GM23338 (cell line): ENCODE results near the genes INSYN2B and SMIM23.

DNA sequence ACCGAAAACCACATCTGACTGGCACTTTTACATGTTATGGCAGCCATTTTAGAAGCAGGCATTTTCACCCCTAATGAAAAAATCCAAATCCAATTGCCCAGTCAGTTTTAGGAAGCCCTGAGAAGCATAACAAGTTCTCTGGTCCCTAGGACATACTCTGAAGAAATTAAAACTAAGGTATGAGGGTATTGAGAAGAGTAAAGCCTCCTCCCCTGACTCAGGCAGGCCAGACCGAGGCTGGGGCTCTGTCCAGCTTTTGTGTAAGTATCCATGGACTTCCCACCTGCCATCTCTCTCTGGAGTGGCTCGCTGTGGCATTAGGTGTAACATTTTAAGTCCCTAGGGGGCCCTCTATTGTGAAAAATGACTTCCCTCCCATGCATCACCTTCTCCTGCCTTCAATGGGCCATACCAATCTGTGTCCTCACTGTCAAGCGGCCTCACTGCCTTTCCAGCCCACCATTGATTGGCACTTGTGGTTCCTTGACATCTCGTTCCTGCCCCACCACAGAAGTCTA, 205.6 kb downstream of the SLIT3 start:
- PRO-cap, result no peak
- RAMPAGE, long total RNA, result no peak

DNA sequence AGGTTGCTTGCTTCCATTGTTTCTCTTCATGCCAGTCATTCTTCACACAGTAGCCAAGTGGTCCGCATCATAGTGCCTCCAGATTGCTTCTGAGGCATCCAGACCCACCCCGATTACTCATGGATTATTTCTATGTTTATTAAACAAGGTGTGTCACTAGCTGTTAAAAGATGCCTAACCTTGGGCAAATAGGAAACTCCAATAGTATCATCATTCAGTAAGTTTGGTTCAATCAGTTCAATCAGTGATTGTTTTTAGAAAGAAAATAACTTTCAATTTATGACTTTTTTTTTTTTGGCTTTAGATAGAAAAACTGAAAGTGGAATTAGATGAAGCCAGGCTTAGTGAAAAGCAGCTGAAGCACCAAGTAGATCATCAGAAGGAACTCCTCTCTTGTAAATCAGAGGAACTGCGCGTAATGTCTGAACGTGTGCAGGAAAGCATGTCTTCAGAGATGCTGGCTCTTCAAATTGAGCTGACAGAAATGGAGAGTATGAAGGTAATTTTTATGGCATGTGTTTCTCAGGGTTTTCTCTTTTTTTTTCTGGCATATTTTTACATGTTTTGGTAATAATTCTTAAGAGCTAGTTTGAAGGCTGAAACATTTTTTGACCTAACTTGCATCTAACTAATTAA, 9.6 kb downstream of the SPDL1 start:
- PRO-cap, result no peak
- RAMPAGE, long total RNA, result no peak

- PRO-cap, result no peak
- RAMPAGE, long total RNA, result no peak
These were observed 15.5 kb downstream of the INSYN2B start for GRCh38 chr5:169964841-169965218.

DNA sequence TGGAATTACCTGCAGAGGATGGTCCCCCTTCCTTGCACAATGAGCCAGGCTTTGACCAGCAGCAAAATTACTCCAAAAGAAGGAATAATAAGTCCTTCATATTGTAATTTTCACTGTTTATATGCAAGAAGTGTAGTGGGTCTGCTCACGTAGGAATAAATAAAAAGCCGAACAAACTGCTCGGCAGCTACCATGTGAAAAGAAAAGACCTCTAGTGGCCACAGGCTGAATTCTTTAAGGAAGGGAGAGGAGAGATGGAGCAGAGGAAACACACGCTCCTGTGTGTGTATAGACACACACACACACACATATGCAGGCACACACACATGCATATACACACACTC, at the start of gene INSYN2B:
Gene INSYN2B (minus strand): TSS at position 209 of the 344 bp plus-strand sequence.
- PRO-cap, result no peak
- RAMPAGE, long total RNA, result no peak

DNA sequence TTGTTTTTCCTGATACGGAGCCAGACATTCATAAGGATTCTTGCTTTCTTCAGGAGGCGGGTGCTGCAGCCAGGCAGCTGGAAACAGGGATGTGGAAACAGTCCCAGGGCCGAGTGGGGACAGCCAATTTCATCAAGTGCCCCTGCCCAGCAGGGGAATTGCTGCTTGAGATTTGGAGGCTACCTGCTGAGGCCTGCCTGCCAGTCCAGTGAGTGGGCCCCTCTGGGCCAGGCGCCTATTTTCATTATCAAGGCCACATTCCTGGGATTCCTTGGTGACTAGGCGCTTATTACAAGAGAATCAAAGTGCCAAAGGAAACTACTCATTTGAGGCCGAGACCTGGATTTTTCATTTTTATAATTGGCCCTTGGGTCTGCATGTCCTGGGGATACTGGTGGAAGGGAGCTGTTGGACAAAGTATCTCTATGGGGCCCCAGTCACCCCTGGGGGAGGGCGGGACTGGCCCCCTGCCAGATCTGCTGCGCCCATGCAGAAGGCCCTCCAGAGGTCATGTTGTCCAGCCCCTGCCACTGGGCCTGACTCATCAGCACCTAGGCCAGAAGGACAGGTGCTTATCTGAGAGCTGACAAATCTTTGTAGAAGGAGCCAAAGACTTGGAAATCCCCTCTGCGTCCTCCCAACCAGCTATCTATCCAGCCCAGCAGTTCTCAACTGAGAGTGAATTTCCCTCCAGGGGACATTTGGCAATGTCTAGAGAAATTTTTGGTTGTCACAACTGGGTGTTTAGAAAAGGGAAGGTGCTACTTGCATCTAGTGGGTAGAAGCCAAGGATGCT, 45.5 kb downstream of the FOXI1 start:
- PRO-cap, result bidirectional peak, plus-strand start at position 274 of the sequence, minus-strand start at position 214 of the sequence
- RAMPAGE, long total RNA, result no peak

DNA sequence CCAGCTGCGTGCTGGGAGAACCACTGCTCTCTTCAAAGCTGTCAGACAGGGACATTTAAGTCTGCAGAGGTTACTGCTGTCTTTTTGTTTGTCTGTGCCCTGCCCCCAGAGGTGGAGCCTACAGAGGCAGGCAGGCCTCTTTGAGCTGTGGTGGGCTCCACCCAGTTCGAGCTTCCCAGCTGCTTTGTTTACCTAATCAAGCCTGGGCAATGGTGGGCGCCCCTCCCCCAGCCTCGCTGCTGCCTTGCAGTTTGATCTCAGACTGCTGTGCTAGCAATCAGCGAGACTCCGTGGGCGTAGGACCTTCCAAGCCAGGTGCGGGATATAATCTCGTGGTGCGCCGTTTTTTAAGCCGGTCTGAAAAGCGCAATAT, 12.3 kb downstream of the C5orf58 start:
- PRO-cap, result bidirectional peak, plus-strand start at position 195 of the sequence, minus-strand start at position 57 of the sequence
- RAMPAGE, long total RNA, result no peak

- PRO-cap, result no peak
- RAMPAGE, long total RNA, result no peak
These were observed 5.4 kb upstream of the LCP2 start for GRCh38 chr5:170302713-170303604.

DNA sequence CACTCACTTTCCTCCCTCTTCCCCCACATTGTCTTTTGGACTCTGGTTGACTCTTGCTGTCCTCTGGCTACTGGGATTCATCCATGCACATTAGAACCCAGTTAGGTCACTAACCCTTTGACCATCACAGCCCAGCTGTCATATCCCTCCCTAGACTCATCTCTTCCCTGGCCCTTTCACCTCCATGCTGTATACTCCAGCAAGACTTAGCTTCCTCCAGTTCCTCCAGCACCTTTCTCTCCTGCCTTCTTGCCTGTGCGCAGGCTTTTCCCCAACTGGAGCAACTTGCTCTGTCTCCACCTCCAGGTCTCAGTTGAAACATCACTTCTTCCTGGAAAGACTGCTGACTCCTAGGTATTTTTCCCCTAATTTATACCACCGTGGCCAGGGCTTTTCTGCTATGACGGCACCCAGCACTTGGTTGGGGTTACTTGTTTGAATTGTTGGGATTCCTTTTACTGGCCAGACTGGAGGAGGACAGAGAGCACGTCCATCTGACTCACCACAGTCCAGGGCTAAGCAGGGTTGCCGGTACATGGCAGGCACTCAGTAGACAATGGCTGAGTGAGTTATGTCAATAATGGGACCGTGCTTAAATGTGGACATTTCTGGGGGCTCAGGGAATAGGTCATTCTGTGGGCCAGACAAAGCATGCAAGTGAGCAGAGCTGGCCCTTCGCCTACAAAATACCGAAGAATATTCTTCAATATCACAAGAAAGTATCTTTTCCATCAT, 67.5 kb downstream of the KCNIP1 start:
- PRO-cap, result no peak
- RAMPAGE, long total RNA, result no peak

- PRO-cap, result no peak
- RAMPAGE, long total RNA, result no peak
These were observed 1.1 kb upstream of the GABRP start for GRCh38 chr5:170782243-170783019.

DNA sequence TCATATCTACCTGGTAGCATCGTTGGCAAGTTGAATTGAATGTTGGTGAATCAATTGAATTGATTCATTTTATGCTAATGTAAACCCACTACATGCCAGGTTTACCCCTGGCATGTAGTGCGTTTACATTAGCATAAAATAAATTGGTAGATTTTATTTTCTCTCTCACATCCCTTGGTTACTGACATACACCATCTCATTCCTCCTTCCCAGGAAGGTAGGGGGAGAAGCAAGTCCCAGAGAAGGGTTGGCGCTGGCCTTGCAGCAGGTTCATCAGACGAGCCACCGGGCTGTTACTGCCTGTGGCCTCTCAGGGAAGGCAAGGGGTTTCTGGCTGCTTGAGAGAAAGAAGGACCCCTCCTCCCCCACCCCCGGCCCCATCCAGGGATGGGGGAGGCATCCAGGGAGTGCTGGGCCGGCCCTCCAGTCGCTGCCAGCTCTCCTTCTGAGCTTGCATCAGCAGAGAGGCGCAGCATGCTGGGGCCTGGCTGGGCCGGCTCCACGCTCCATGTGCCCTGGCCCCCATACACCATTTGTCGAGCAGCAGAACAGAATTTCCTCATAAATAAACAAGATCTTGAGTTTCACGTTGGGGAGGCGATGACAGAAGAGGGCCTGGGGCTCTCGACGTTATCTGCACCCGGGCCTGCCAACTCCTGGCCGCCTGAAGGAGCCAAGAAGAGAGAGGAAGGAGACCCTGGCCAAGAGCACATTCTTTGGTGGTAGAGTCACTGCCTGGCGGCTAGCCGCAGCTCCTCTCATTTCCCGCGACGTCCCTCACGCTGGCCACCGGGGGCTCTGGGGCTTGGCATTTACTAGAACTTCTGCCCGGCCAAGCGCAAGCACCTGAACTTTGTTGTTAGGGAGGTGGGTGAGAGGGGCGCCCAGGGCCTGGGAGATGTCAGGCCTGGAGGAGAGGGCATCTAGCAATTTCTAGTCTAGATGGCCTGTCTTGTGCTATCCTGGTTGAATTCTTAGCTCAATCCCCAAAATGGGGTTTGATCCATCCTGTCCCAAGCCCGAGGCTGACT, 176.9 kb downstream of the FGF18 start:
- PRO-cap, result unidirectional peak, plus-strand start at position 276 of the sequence; unidirectional peak, plus-strand start at position 462 of the sequence; unidirectional peak, minus-strand start at position 666 of the sequence
- RAMPAGE, long total RNA, result no peak

DNA sequence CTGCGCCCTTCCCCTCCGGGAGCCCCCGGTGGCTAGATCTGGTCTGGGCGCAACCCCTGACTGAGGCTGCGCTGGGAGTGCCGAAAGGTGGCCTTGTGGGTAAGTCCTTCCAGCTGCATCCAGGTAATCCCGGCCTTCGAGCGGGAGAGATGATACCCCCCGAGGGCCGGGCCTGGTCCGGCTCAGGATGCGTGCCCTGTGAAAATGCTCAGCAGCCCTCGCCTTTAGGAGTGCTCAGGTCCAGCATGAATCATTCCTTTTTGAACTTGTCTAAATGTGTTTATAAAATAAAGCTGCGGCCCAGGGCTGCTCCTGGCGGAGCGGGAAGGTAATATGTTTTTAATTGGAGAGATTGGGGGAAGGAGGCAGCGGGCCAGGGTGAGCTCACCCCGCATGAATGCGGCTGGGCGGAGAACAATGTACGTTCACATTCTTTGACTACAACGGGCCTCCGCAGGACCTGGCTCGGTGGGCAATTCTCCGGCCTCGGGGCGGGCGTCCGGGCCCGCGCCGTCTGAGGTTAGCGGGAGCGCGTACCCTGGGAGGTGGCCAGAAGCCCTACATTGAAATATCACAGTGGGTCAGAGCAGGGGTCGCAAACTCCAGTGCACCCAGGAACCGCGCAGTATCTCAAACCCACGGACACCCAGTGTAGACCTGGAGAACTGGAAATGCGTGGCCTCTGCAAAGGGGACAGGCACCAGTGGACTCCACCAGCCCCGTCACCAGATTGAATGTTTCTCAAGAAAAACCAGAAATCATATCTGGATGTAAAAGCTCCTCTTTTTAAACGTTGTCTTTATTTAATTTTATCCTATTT, 117.8 kb upstream of the SMIM23 start:
- PRO-cap, result bidirectional peak, plus-strand start at position 126 of the sequence, minus-strand start at position 68 of the sequence; bidirectional peak, plus-strand start at position 475 of the sequence, minus-strand start at position 335 of the sequence
- RAMPAGE, long total RNA, result no peak

DNA sequence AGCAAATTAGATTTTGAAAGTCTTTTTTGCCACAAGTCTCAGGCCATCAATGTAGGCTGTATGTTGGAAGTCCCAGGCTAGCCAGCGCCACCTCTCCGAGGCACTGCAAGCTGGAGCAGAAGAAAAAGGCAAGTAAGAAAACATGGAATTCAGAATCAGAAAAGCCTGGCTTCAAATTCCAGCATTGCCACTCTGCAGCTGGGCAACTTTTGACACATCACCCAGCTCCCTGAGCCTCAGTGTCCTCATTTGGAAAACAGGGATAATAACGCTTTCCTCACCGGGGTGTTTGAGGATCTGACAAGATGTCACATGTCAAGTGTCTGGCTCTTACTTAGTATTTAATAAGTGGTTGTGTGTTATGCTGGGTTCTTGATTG, 48.4 kb upstream of the SMIM23 start:
- PRO-cap, result no peak
- RAMPAGE, long total RNA, result no peak

DNA sequence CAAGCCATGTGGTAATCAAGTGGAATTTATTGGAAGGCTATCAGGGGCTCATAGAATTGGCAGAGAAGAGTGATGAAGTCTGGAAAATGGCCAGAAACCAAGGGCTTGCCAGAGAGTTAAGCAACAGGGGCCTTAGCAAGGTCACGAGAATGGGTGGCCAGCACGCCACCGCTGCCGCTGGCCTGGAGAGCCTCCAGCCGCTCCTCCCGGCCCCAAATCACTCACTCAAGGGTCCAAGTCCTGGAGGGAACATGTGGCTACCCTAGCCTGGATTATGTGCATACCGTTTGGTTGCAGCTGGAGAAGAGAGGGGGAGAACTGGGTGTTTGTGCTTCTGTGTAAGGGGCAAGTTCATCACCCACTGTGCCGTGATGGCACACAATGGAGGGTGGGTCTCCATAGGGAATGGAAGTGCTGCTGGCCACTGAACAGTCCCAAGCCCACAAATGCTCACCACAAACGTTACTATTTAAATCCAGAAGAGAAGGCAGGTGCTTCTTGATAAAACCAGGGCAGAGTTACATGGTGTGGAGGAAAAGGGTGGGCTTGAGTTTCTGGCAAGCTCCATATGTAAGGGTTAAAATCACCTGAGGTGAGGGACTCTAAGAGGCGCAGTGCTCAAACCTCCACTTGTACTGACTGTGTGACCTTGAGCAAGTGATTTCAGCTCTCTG, 47.9 kb upstream of the SMIM23 start:
- PRO-cap, result no peak
- RAMPAGE, long total RNA, result no peak

DNA sequence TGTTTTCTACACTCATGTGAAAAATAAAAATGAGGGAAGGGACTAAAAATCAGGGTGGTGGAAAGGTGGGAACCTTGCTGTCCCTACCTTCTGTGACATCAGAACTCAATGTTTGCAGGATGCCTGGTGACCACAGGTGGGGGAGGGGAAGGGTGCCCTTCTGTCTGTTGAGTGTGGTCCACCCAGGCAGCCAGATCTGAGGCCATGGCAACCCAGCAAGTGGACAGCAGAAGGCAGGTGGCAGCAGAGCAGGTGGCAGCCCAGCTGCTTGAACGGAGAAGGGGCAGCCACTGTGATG, at the start of gene SMIM23:
Gene SMIM23 (plus strand): TSS at position 150 of the 298 bp plus-strand sequence.
- PRO-cap, result no peak
- RAMPAGE, long total RNA, result no peak

- PRO-cap, result no peak
- RAMPAGE, long total RNA, result no peak
These were observed 54.4 kb downstream of the SMIM23 start for GRCh38 chr5:171839940-171840585.

GRCh38 chr5:172004915-172005329, 1.5 kb downstream of the FBXW11 start:
- PRO-cap, result no peak
- RAMPAGE, long total RNA, result no peak

DNA sequence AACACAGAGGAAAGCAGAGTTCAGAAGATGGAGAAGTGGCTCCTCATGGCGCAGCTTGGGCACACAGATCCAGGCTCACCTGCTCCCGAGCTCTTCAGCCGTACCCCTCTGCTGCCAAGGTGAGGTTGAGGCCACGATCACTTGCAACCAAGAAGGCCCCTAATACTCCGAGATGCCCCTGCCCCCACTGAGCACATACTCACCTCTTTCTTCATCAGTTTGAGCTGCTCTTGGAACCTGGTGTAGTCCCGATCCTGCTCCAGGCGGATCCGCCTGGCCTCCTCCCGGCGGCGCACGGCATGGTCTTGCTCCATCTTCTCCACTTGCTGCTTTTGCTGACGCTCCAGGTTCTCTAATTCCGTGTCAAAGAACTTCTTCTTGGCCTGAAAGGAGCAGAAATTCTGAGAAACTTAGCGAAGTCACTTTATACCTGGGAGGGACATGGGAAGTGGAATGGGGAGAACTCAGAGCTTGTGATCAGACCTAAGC, 75.7 kb upstream of the FBXW11 start:
- PRO-cap, result no peak
- RAMPAGE, long total RNA, result no peak

DNA sequence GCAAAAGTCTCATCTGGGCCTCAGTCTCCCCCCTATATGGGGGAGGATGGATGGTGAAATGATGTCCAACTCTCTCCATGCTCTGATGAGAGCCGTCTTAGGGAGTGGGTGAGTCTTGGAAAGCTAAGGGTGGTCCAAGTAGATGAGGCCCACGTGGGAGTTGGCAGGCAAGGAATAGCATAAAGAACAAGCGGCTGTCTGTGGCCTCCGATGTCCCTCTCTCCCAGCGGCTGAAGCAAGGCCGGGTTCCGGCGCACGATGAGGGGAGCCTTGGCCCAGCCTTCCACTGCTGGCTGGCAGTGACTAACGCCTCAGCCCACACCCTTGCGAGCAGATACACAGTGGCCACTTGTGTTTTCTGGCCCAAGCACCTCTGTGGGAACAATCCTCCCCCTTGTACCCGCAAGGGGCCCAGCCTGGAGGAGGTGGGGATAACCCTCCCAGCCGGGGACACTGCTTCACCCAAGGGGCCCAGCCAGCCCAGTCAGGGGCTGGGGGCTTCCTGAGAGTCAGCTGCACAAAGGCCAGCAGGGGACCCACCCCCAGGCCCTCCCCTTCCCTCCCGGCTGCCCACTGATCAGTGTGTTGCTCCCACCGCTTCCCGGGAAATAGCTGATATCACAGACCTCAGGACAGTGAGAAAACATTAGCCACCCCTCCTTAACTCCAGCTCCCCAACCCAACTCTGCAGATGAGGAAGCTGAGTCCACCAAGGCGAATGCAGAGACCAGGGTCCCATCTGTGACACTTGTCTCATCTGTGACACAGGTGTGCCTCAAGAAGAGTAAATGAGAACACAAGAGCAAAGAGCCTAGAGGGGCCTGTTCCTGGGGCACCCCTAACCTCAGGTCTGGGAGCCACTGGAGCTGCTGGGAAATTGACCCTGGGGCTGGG, 23.2 kb downstream of the STK10 start:
- PRO-cap, result no peak
- RAMPAGE, long total RNA, result no peak

GRCh38 chr5:172177000-172177646, 10.9 kb downstream of the STK10 start:
- PRO-cap, result no peak
- RAMPAGE, long total RNA, result no peak

- PRO-cap, result no peak
- RAMPAGE, long total RNA, result no peak
These were observed 28.8 kb downstream of the UBTD2 start for GRCh38 chr5:172254787-172255180.